ENCODE results near the gene BCAR3.

DNA sequence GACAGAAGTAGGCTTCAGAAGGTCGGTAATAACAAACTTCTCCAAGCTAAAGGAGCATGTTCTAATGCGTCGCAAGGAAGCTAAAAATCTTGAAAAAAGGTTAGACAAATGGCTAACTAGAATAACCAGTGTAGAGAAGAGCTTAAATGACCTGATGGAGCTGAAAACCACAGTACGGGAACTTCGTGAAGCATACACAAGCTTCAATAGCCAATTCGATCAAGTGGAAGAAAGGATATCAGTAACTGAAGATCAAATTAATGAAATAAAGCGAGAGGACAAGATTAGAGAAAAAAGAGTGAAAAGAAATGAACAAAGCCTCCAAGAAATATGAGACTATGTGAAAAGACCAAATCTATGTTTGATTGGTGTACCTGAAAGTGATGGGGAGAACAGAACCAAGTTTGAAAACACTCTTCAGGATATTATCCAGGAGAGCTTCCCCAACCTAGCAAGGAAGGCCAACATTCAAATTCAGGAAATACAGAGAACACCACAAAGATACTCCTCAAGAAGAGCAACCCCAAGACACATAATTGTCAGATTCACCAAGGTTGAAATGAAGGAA is 90.8 kb downstream of the RPAP2 start:
- RRBS, 2 experiments, result no CpG with 5 or more reads among the region's 7 CpGs

DNA sequence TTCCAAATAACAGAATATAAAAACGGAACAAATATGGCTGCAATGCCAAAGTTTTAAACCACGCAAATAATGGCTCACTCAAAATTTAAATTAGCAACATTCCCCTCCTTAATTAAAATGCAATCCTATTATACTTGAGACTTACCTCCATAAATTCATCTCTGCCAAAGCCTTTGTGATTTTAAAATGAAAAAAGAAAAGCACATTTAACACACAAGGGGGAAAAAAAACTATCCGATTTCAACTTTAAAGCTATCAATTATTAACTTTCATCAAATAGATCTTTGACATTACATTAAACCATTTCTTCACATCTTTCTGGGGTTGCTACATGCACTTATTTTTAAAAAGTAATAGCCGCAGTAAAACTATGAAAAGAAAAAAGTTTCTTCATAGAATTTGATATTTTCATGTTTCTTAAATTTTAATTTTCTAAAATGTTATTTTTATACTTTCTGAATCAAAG is 71.0 kb downstream of the EVI5 start:
- RRBS, 2 experiments, result no CpG with 5 or more reads among the region's 4 CpGs

DNA sequence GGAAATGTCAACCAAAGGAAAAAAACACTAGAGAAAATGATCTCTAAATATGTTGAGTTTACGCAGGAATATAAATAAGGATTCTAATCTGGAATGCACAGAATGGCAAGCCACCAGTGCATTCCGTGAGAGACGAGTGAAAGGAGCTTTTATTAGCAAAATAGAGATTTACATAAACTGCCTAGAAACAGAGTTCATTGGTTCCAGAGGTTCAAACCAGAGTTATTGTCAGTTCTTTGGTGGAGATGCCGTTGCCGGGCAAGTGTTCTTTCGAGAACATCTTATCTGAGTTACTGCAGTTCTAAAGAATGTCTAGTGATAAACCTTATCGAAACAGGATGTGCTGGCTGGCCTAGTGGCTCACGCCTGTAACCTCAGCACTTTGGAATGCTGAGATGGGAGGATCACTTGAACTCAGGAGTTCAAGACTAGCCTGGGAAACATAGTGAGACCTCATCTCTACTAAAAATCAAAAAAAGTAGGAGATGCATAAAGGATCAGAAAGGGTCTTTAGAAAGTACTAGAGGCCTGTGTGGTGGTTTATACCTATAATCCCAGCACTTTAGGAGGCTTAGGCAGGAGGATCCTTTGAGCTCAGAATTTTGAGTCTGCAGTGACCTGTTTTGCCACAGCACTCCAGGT is 19.9 kb upstream of the EVI5 start:
- RRBS, 2 experiments, result no CpG with 5 or more reads among the region's 8 CpGs

- RRBS, 2 experiments, result no CpG with 5 or more reads among the region's 5 CpGs
These were observed 36.6 kb upstream of the MTF2 start for GRCh38 chr1:93042391-93042952.

- RRBS, 2 experiments, result no CpG with 5 or more reads among the region's 8 CpGs
These were observed 589 bp upstream of the MTF2 start for GRCh38 chr1:93078435-93078952.

GRCh38 chr1:93110138-93110710 is 31.1 kb downstream of the MTF2 start:
- RRBS, 2 experiments, result no CpG with 5 or more reads among the region's 4 CpGs

- RRBS, 2 experiments, result no CpG with 5 or more reads among the region's 5 CpGs
These were observed 27.6 kb downstream of the TMED5 start for GRCh38 chr1:93152227-93153408.

DNA sequence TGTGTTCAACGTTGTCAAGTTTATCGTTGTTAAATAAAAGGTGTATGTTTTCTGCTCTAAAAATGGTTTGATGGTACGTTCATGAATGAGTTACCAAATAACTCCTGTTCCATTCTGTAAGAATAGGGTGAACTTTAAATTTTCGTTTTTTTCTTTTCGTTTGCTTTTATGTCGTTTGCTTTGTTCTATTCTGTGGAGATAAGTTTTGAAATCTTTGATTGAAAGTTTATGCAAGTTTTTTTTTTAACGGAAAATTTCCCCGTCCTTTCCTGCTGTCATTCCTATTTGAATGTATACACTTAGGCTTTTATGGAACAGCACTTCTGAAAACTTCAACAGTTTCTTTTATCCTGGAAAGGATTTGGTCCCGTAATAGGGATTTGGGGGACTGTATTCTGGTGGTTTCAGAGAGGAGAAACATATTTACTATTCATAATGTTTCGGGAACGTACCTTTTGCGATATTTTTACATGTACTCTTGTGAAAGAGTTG is 1.7 kb downstream of the DR1 start:
- RRBS, 2 experiments, result no CpG with 5 or more reads among the region's 12 CpGs

DNA sequence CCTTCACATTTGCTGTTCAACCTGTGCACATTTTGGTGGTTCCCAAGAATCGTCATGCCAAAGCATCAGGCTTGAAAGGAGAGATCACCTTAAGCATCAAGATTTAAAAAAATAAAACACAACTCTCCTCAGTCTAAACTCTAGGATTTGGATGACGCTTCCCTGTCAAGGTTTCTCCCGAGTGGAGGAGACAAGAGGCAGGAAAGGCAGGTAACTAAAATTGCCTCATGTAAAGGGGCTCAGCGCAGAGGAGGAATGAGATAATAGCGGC is 446 bp upstream of the FNBP1L start:
- RRBS, 2 experiments, result no CpG with 5 or more reads among the region's 5 CpGs

DNA sequence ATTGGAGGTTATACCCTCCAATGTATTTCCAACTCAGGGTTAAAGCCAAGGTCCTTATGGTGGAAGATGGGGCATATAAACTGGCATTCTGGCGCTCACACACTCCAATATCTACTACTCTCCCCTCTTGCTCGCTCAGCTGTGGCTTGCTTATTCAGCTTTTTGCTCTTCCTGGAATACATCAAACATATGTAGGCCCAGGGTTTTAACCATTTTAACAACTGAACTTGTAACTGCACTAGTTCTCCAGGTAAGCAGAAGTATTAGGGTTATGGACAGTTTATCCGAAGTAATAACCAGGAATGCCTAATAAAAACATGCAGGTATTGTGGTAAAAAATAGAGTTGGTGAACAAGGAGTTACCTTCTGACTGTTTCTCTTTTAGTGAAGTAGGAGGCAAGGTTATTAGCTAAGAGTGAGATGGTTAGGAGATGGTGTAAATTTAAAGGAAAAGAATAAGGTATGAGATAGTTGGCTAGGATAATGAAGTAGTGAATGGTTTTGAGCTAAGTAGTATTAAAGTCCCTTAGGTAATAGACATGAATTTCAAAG is 40.7 kb downstream of the FNBP1L start:
- RRBS, 2 experiments, result no CpG with 5 or more reads among the region's 3 CpGs

DNA sequence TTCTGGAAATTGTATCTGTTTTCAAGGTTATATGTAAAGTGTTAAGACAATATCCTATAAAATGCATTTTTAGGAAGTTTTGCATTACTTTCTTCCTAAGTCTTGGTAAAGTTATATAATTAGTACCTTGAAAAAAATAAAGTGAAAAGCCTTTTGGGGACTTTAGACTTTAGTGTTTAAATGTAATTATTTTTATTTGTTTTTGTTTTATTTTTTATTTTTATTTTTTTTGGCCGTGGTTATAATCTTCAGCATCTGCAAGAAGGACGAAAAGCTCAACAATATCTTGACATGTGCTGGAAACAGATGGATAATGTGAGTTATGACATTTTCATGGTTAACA is 76.1 kb downstream of the FNBP1L start:
- RRBS, 2 experiments, result no CpG with 5 or more reads among the region's 2 CpGs

DNA sequence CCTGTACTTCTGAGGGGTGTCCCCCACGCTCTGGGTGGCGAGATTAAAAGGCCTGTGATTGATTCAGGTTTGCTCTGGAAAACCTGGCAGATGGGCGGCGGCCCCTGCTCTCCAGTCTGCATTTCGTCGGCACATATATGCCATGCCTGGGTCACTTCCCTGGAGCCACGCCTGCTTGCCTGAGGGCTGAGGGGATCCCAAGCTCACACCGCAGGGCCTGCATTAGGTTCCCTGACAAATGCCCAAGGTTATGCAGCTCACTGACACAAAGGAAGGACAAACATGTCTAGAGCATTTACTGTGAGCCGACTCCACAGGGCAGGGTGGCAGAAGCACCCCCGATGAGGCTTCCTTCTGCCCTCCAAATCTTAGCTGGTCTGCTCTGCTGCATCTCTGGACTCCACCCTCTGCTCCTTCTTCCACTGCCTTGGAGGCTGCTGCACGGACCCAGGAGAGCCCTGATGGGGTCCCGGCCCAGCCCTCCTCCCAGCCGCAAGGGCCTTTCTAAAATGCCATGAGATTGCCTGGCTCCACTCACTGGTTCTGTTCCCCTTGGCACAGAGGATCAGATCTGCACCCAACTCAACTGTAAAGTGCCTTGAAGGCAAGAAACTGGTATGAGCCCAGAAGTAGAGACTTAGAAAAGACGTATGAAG is 103.8 kb downstream of the BCAR3 start:
- RRBS, 2 experiments, result no CpG with 5 or more reads among the region's 14 CpGs

DNA sequence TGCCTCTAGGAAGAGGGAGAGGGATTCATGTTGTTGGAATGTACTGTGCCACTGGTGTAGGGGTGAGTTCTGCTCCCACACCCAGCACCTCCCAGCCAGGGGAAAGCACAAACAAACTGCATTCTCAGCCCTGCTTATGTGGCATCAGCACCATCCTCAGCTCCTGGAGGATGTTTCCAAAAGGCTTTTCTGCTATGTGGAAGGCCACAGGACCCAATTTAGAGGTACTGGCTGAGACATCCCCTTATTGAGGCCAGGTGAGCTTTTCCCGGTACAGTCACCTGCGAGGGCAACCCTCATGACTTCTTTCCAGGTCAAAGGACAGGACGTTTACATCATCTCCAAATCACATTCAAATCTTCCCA is 57.6 kb downstream of the BCAR3 start:
- RRBS, 2 experiments, result no CpG with 5 or more reads among the region's 3 CpGs

- RRBS, 2 experiments, result no CpG with 5 or more reads among the region's 6 CpGs
These were observed 19.6 kb downstream of the BCAR3 start for GRCh38 chr1:93661846-93662599.

DNA sequence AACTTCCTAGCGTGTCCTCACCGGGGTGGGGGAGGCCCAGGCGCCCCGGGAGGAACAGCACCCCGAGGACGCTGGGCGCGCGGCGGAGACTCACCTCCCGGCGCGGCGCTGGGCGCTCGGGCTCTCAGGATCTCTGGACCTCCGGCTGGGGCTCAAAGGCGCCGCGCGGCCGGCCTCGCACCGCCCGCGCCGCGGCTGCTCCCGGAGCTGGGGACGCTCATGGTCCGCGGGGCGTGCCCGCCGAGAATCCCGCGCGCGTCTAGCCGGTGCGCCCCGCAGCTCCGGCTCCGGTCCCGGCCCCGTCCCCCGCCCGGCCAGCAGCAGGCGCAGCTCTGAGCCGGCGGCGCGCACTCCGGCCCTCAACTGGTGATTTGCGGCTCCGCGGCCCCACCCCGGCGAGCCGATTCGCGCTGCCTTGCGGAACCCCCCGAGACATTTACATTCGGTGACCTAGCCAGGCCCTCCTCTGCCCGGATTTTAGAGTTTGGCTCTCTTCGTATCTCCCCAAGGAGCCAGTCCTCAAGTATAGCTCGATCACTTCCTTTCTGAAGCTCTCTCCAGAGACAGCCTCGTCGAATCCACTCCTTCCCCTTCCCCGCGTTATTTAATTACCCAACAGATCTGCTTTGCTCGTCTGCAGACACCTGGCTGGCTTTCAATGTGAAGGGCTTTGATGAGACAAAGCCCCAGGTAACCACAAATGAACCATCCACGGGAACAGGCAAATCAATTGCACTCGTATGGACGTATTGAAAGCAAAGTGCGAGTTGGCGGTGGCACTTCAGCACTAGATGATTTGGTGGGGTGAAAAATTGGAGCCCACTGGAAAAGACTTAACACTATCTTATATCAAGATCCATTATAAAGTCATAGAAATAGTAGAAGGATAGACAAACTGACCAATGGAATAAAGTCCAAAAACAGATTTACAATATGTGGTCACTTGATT is at the start of gene BCAR3:
Gene BCAR3 (minus strand): TSS at position 334 of the 949 bp plus-strand sequence.
- RRBS, 2 experiments, result under 1 to 1% methylated on average over 40 of the region's 78 CpGs

- RRBS, 2 experiments, result no CpG with 5 or more reads among the region's 6 CpGs
These were observed 41.6 kb upstream of the BCAR3 start for GRCh38 chr1:93723167-93723668.

GRCh38 chr1:93768842-93769362 is 87.3 kb upstream of the BCAR3 start:
- RRBS, 2 experiments, result no CpG with 5 or more reads among the region's 9 CpGs

GRCh38 chr1:93779684-93780395 is 98.2 kb upstream of the BCAR3 start:
- RRBS, 2 experiments, result no CpG with 5 or more reads among the region's 4 CpGs

DNA sequence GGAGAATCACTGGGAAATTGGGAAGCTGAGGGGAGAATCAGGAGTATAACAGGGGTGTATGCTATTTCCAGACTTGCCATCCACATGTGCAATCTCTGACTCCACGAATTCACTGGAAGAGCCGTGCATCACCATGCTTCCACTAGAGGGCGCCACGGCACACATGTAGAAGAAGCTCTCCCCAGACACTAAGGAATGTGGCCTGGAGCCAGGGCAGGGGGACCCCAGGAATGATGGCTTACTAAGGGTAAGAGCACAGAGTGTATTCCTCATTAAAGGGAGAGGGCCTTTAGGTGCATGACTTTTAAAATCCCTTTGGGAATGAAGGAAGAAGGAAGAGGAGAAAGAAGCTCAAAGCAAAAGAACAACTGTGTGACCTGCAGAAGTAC is 81.4 kb downstream of the ABCA4 start:
- RRBS, 2 experiments, result no CpG with 5 or more reads among the region's 4 CpGs

- RRBS, 2 experiments, result no CpG with 5 or more reads among the region's 3 CpGs
These were observed 5.0 kb upstream of the ABCA4 start for GRCh38 chr1:94125973-94126261.